ENCODE results near the genes SCAF11 and SLC38A1.

DNA sequence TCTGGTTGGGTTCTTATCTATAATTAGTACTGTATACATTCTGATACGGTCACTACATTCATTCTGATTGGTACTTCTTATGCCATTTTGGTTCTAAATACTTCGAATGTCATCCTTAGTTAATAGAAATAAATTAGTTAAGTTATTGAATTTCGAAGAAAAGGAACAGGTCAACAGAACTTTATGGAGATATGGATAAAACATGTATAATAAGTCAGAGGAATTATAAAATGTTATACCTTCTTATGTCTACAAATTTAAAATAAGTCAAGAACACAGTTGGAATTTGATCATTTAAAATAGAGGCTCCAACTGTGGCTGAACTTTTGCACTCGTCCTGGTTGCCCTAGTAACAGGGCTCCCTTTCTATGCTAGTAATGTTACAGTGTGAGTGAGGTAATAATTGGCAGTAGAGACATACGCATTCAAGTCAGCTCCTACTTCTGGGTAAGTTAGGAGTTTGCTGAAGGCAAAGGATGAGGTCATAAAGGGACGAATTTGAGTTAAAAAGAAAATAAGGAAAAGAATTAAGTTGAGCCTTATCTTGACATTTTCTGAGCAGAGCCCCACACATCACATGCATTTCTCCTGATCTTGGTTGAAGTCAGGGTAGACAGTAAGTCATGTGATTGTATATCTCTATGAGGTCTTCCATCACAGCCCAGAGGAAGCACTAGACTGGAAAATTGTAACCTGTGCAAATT lies 129.0 kb downstream of the TMEM117 start:
- PRO-cap, result no peak
- RAMPAGE, long total RNA, result no peak

- PRO-cap, result no peak
- RAMPAGE, long total RNA, result no peak
Observed at GRCh38 chr12:43976411-43977025, 140.6 kb downstream of the TMEM117 start.

- PRO-cap, result no peak
- RAMPAGE, long total RNA, result no peak
Observed at GRCh38 chr12:44842436-44843131, 33.5 kb downstream of the NELL2 start.

DNA sequence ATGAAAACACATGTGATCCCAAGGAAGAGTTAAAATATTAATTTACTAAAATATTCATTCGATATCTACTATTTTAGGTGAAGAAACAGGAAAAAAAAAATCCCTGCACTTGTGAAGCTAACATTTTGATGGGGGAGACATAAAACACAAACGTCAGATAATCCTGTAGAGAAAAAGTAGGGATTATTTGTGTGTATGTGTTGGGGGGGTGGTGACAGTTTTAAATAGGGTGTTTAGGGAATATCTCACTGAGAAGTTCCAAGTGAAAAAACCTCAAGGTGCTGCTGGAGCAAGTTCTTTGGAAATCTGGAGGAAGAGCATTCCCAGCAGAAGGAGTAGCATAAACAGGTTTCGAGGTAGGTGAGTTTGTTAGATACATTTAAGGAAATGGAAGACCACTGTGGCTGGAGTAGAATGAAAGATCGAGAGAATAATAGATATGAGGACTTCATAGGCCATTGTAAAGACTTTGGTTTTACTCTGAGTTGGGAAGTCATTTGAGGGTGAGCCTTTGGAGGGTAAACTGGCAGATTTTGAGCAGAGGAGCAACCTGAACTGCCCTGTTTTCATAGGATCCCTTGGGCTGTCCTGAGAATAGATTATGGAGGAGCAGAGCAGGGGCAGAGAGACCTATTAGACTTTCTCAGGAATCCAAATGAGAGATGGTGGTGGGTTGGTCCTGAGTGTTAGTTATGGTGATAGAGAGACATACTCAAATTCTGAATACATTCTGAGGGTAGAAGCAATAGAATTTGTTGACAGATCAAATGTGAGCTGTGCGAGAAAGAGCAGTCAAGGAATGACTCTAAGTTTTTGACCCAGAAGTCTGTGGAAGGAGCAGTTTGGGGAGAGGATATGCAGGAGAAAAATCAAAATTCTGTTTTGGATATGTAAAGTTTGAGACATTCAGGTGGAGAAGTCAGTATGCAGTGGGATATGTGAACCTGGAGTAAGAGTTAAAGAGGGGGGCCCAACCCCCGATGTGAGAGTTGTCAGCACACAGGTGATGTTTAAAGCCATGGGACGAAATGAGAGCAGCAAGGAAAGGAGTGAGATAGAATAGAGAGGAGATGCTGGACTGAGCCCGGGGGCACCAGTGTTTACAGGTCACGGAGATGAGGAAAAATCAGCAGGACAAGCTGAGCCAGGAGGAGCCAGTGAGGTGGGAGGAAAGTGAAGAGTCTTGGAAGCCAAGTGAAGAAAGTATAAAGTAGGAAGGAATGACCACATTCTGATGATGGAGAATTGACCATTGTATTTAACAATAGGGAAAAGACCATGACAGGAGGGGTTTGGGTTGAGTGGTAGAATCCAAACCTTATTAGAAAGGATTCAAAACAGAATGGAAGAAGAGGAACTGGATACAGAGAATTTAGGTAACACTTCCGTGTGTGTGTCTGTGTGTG lies 91.2 kb downstream of the ANO6 start:
- PRO-cap, result no peak
- RAMPAGE, long total RNA, result no peak

DNA sequence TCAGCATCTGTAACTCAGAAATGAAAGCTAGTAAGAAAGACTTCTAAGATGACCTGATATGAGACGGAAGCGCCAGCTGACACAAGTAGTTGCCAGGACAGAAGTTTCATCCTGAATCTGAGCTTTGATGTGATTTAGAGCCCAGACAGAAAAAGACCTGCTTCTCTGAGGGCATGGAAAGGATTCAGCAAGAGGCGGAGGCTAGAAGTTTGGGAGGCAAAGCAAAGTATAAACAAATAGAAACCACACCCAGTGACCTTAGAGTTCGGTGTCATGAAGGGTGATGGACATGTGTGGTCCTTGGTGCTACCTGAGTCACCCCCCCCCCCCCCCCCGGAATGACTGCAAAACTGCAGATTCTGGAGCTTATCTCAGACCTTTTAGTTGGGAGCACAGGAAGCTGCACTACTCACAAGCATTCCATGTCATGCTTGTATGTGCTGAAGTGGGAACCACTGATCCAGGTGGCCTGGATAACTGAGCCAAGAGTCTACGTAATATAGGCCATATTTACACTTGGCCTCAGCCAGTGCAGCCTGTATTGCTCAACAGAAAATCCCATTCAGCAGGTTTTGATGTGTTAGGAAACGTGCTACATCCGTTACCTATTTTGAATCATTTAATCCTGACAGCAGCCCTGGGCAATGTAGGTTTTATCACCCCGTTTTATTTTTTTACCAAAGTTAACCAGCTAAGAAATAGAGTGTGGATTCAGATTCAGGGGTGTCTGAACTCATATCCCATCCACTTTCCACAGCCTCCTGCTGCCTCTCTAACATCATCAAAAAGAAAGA lies 191.5 kb downstream of the ANO6 start:
- PRO-cap, result no peak
- RAMPAGE, long total RNA, result no peak

- PRO-cap, result bidirectional peak, plus-strand start at chr12:45433434, minus-strand start at chr12:45433446; unidirectional peak, minus-strand start at chr12:45433616; unidirectional peak, minus-strand start at chr12:45433644; bidirectional peak, plus-strand start at chr12:45434011, minus-strand start at chr12:45433675
- RAMPAGE, long total RNA, result no peak
Observed at GRCh38 chr12:45433249-45434515, 217.8 kb downstream of the ANO6 start.

- PRO-cap, result no peak
- RAMPAGE, long total RNA, result no peak
Observed at GRCh38 chr12:45644452-45645094, 84.9 kb upstream of the ARID2 start.

GRCh38 chr12:45727350-45728305 lies 1.9 kb upstream of the ARID2 start:
- PRO-cap, result bidirectional peak, plus-strand start at chr12:45727784, minus-strand start at chr12:45727495; bidirectional peak, plus-strand start at chr12:45728157, minus-strand start at chr12:45728069
- RAMPAGE, long total RNA, result no peak

DNA sequence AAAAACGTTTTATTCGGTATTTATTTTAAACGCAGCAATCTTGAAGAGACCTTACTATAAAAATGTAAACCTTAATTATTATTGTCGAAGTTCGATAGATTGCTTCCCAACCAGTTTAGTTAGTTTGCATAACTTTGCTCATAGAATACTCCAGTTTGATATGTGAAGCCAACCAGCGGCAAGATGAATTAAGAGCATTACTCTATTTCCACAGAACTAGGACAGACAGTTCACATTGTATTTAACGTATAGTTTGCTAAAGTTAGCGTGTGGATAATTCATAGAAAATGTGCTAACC lies 1.3 kb upstream of the ARID2 start:
- PRO-cap, result no peak
- RAMPAGE, long total RNA, result no peak

GRCh38 chr12:45891567-45892291 lies 98.6 kb downstream of the SCAF11 start:
- PRO-cap, result no peak
- RAMPAGE, long total RNA, result no peak

GRCh38 chr12:45926454-45927783 lies 63.5 kb downstream of the SCAF11 start:
- PRO-cap, result no peak
- RAMPAGE, long total RNA, result no peak

DNA sequence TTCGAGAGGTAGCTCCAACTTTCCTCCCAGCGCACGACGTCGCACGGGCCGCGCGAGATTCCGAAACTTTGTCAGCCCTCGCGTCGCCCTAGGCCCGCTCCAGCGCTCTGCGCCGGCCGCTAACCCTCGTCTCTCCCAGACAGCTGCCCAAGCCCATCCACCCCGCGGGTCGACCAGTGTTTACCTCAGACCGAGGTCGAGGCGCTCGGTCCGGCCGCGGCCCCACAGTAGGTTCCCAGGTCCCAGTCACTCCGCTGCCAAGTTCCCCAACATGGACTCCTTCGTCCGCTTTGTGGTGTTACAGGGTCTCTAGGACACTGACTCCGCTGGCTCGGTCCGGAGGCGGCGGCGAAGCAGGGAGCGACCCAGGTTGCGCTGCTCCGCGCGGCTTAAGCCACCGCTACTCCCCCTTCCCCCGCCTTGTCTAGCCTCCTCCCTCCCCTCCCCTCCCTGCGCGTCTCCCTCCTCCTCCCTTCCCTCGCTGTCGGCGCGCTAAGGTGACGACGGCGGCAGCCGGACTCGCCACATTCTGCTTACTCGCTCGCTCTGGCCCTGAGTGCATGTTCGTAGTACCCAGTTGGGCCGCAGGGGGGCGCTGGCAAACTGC lies at the start of gene SCAF11:
TSS of gene SCAF11 (minus strand) at position 406 of the 607 bp plus-strand sequence.
- PRO-cap, result bidirectional peak, plus-strand start at position 176 of the sequence, minus-strand start at position 426 of the sequence; bidirectional peak, plus-strand start outside the sequence, minus-strand start at position 558 of the sequence
- RAMPAGE, long total RNA, result start-site peak on the minus strand centred at position 362 of the sequence, 137 bp wide, 614 and 104 reads in 2 replicates

GRCh38 chr12:46125028-46125590 lies 134.7 kb upstream of the SCAF11 start:
- PRO-cap, result unidirectional peak, plus-strand start at chr12:46125325
- RAMPAGE, long total RNA, result no peak

- PRO-cap, result no peak
- RAMPAGE, long total RNA, result no peak
Observed at GRCh38 chr12:46159972-46160442, 108.8 kb downstream of the SLC38A1 start.

DNA sequence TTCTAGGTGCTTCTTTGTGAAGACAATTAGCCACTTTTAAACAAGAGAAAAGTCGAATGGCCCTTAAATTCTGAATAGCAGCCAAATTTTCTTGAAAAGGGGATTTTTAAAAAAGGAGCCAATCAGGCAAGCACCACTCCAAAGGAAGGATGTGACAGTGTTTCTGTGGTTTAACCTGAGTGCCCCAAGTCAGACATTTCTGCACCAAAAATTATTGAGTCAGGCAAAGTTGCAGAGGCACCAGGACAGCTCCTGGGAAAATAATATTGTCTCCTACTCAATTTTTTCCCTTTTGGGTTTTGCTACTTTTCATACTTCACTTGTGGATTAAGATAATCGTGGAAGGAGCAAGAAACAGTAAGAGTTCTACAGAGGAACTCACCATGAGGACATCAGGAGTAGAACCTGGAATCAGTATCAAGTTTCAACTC lies 91.0 kb downstream of the SLC38A1 start:
- PRO-cap, result no peak
- RAMPAGE, long total RNA, result no peak

DNA sequence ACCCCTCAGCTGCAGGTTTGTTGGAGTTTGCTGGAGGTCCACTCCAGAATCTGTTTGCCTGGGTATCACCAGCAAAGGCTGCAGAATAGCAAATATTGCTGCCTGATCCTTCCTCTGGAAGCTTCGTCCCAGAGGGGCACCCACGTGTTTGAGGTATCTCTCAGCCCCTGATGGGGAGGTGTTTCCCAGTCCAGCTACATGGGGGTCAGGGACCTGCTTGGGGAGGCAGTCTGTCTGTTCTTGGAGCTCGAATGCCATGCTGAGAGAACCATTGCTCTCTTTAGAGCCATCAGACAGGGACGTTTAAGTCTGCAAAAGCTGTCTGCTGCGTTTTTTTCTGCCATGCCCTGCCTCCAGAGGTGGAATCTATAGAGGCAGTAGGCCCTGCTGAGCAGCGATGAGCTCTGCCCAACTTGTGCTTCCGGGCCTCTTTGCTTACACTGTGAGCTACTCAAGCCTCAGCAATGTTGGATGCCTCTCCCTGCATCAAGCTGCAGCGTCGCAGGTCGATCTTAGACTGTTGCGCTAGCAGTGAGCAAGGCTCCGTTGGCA lies 73.6 kb downstream of the SLC38A1 start:
- PRO-cap, result no peak
- RAMPAGE, long total RNA, result no peak

- PRO-cap, result no peak
- RAMPAGE, long total RNA, result no peak
Observed at GRCh38 chr12:46217923-46218433, 50.9 kb downstream of the SLC38A1 start.

DNA sequence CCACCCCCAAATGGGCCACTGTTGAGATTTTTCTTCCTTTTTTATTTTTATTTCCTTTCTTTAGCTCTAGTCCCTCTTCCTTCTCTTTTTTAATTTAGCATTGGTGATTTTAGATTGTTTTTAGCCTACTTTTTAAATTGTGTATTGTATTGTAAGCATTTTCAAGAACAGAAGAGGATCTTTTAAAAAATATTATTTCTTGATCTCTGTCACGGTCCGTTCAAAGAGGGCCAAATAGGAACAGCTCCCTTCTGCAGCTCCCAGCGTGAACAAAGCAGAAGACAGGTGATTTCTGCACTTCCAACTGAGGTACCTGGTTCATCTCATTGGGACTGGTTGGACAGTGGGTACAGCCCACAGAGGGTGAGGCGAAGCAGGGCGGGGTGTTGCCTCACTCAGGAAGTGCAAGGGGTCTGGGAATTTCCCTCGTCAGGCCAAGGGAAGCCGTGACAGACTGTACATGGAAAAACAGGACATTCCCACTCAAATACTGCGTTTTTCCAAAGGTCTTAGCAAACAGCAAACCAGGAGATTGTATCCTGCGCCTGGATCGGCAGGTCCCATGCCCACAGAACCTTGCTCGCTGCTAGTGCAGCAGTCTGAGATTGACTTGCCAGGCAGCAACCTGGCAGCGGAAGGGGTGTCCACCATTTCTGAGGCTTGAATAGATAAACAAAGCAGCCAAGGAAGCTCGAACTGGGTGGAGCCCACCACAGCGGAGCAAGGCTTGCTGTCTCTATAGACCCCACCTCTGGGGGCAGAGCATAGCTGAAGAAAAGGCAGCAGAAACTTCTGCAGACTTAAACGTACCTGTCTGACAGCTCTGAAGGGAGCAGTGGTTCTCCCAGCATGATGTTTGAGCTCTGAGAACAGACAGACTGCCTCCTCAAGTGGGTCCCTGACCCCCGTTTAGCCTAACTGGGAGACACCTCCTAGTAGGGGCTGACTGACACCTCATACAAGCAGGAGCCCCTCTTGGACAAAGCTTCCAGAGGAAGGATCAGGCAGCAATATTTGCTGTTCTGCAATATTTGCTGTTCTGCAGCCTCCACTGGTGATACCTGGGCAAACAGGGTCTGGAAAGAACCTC lies 22.7 kb downstream of the SLC38A1 start:
- PRO-cap, result no peak
- RAMPAGE, long total RNA, result no peak

DNA sequence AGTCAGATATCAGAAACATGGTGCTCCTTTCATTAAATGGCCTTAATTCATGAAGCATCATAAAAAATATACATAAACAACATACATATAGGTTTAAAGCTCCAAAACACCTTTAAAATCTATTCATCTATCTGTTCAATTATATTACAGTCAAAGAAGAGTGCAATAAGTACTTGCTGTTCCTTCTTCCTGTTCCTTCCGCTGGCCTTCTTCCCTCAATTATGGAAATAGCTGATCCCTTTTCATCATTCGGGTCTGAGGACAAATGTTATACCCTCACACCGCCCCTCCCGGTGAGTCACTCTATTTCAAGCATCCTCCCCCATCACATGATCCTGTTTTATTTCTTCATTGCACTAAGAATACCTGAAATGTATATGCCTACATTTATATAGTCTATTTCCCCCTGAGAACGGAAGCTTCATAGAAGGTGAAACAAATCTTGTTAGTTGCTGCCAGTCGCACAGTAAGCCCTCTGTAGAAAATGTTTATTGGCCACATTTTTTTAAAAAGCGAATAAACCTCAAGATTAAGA lies 2.5 kb downstream of the SLC38A1 start:
- PRO-cap, result bidirectional peak, plus-strand start outside the sequence, minus-strand start at position 223 of the sequence
- RAMPAGE, long total RNA, result no peak

DNA sequence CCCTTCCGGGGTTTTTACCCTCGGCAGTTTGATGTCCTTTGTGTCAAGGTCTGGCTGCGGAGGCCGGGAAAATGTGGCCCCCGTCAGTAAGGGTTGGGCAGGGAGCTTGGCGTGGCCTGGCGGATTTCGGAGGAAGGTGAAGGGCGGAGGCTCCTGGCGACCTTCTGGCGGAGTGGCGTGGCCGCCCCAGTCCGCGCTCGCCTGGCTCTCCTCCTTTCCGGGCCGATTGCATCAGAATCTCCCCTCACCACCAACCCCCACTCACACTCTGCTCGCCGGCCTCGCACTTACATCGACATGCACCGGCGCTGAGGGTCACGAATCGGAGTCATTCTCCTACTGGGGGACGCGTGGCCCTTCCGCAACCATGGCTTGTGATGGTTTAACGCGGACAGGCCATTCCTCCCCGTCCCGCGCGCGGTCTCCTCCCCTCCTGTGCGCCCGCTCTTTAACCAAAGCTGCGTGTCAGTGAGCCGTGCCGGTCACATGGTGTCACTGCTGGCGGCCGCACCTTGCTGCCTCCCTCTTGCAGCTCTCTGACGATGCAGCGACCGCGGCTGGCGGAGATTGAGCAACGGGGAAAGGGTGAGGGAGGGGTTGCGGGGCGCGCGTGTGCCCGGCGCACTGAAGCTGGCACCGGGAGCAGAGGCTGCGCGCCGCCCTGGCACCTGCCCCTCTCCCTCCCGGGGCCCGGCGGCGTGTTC lies at the start of gene SLC38A1:
TSS of gene SLC38A1 (minus strand) at position 470 of the 704 bp plus-strand sequence.
- PRO-cap, result bidirectional peak, plus-strand start outside the sequence, minus-strand start at position 174 of the sequence
- RAMPAGE, long total RNA, result start-site peak on the minus strand centred at position 317 of the sequence, 809 bp wide, 3,154 and 354 reads in 2 replicates

All from GM23338 (cell line).